REH cell (cell line): ENCODE measurements around a stretch of chr6.

DNA sequence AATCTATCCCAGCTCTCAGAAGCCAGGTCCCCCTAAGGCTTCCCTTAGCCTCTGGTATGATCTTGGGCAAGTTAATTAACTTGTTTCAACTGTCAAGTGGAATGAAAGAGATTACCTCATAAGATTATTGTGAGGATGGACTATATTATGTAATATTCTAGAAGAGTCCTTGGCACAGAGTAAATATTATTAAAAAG, 1.0 kb downstream of the PRICKLE4 start:
- PRO-cap: no peak

DNA sequence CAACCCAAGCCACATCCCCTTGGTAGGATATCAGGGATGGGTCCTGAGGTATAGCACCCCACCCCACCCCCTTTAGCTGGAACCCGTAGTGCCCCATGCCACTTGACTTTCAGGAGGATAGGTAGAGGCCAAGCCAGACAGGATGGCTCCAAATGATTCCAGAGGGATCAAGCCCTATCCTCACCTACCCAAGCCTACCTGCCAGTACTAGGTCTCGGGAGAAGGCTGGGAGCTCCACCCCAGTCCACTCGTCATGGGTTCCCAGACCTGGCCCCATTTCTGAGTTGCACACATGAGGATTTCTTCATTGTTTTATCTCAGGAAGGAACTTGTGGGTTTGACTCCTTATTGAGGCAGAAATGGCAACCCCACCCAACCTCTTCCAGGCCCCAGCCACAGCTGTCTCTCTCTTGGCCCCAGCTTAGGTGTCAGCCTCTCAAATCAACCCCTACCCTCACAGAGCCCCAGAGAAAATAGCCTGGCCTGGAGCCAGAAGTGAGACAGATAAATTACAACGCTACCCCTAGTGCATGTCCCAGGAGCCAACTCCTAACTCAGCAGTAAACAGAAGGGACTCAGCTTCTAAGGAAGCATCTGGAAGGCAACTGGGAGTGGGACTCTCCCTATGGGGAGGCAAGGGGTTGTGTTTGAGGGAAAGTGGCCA, 3.5 kb downstream of the CCND3 start:
- PRO-cap: bidirectional peak, plus-strand start at position 560 of the sequence, minus-strand start at position 281 of the sequence

- PRO-cap: no peak
Observed at GRCh38 chr6:42004112-42004377, 46.3 kb upstream of the TAF8 start.

GRCh38 chr6:42099097-42099525, 43.3 kb downstream of the C6orf132 start:
- PRO-cap: no peak

GRCh38 chr6:42113743-42114471, 28.5 kb downstream of the C6orf132 start:
- PRO-cap: no peak

DNA sequence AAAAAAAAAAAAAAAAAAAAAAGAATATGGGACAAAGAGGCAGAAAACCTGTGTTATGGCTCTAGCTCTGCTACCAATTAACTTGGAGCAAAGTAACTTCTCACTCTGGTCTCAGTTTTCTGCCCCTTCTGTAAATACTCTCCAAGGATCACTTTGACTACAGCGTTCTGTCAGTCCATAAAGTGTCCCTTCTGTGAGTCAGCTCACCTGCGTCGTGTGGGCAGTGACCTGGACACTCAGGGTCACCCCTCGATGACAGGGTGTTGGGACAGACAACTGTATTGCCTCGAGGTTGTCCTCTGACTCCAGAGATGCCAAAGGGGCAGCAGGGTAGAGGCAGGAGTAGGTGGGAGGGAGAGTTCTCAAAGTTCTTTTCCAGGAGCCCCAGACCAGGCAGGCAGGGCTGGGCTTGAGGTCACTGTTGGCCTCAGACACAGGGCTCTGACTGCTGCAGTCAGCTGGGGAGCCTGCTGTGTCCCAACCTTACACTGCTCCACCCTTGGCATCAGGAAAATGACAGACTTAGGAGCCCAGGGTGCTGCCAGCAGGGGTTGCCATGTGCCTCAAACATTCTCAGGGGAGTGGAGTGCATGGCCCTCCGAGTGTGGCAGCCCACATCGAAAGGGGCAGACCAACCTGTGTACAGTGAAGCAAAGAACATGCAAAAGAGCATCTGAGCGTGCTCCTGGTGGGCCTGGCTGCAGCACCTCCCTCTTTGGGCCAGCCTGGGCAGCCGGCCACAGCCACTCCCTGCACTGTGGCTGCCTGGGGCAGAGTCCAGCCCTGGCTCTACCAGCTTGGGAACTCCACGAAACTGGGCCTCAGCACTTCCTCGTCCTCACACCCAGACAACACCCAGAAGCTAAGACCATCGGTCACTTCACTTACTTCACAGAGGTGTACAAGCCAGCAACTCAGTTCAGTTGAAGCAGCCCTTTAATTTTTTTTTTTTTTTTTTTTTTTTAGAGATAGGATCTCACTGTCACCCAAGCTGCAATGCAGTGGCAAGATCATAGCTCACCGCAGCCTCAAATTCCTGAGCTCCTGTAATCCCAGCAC, 24.2 kb downstream of the C6orf132 start:
- PRO-cap: no peak

DNA sequence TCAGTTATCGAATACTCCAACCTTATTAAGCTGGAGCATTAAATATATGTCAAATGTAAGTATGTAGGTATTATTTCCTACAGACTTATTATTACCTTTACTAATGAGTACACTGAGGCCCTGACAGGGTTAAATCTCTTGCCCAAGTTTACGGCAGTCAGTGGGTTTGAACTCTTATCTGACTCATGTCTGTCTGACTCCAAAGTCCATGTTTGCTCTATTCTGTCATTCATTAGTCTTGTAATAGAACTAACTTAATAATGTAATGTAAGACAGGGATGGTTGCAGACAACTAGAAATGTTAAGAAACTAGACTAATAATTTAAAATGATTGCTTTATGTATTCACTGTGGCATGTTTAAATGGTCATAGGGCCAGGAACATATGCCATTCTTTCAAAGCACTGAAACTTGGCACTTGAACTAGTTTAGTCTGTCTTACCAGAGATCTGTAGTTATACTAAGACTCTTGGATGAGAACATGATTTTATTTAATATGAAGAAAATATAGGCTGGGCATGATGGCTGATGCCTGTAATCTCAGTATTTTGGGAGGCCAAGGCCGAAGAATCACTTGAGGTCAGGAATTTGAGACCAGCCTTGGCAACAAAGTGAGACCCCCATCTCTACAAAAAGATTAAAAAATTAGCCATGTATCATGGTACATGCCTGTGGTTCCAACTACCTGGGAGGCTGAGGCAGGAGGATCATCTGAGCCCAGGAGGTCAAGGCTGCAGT, 9.7 kb upstream of the GUCA1B start:
- PRO-cap: no peak

DNA sequence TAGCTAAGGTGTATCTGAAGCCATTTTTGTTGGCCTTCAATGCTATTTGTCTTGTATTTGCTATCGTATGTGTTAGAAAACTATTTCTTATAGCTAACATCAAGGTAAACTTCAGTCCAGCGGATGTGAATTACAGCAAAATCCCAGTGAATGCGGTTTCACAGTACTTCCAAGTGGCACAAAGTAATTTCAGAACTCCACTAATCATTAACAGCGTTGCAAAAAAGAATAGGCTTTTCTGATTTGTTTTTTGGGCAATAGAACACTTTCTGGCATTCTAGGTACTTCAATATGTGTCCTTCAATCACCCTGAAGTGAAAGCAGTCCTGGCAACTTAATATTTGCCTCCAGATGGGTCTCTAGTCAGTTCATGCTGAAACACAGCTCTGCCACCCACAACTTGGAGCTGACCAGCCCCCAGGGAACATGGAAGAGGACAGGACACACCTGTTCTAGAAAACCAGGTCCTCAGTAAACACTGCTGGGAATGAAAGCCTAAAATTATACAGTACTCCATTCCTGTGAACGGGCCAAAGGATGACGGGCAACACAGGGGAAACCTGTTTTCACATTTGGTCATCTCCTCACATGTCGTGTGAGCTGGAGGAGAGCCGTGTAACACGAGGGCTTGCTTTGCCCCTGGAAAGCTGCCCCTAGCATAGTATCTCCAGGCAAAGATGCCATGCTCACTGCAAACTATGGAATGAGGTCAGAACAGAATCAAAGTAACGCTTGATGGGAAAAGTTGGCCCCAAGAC, 9.7 kb upstream of the MRPS10 start:
- PRO-cap: no peak

GRCh38 chr6:42335543-42336139, 116.1 kb downstream of the TRERF1 start:
- PRO-cap: no peak

DNA sequence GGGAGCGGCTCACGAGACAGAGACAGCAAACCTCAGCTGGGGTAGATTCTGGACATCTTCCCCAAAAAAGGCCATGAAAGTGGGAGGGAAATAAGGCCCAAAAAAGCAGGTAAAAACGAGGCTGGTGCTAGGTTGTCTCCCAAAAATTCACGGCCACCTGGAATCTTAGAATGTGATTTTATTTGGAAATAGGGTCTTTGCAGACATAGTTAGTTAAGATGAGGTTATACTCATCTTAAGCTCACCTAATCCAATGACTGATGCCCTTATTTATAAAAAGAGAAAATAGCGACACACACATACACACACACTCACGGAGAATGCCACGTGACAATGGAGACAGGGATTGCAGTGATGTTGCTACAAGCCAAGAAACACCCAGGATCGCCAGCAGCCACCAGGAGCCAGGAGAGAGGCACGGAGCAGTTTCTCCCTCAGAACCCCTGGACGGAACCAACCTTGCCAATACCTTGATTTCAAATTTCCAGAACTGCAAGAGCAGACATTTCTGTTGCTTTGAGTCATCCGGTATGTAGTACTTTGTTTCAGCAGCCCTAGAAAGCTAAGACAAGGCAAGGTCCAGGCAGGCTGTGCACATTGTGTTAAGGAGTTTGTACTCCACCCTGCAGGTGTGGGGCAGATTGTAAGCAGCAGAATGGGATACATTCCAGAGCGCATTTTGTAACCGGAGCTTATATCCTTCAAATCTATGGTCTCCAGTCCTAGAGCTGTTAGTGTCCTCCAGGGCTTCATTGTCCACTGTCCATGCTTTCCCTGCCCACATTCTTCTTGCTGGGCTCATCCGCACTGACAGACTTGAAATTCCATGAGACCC, 48.4 kb downstream of the TRERF1 start:
- PRO-cap: no peak

DNA sequence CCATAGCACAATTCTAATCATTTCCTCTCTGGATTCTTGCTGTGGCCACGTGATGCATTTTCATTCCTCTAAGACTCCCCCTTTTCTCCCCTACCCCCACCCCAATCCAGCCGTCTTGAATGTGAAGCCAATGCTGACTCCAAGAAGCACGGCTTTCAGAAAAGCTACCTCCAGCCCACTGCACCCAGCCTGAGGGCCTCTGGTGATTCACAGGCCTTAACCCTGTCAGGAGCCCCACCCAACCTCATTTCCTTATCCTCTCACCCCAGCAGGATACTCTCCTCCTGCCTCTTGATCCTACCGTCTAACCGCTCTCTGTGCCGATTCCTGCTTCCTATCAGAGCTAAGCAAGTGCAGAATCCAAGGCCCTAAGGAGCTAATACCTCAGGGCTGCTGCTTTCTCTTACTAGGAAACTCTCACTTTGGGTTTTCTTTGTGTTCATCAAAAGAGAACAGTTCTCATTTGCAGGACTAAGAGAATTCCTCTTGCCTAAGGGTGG, 47.3 kb downstream of the TRERF1 start:
- PRO-cap: no peak

- PRO-cap: no peak
Observed at GRCh38 chr6:42573533-42574340, 9.9 kb downstream of the UBR2 start.

DNA sequence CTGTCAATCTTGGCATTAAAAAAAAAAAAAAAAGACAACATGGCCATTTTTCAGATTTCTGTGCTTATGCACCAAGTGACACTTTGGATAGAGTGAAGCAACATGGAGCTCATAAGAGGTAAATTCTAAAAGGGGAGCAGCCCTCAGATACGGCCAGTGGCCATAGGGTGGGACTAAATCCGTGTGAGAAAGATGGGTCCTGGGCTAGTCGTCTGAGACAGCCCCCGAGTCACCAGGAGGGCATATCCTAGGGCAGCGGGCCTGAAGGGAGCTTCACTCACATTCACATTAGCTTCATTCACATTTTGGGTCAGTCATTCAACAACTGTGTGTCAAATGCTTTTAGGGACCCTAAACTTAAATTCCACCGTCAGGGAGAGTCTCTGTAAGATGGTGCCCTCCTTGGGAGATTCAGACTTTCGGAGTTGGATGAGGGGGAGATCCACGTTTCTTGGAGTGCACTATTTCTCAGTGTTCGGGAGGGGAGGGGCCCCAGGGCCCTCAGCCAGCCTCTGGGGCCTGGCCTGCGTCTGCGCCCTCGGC, 24.5 kb downstream of the PRPH2 start:
- PRO-cap: no peak

- PRO-cap: bidirectional peak, plus-strand start at chr6:42726787, minus-strand start at chr6:42726613
Observed at GRCh38 chr6:42726446-42727695, 4.5 kb upstream of the PRPH2 start.

- PRO-cap: no peak
Observed at GRCh38 chr6:42769863-42770146, 12.0 kb upstream of the BICRAL start.

DNA sequence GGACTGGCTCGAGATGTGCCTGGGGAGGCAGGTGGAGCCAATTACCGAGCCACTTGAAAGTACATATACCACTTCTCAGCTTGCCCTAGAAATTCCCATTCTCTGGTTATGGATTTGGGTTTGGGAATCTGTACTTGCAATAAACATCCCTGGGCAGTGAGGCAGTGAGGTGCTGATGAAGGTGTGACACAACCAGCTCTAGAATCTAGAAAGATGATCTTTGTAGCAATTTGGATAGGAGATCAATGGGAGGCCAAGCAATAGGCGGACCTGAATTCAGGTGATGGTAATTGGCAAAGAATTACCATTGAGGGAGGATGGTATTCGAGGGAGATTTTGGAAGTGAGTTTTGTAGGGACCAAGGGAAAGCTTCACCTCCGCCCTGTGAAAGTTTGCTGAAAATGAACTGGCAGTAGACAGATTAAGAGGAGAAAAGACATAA, 9.3 kb upstream of the BICRAL start:
- PRO-cap: no peak

GRCh38 chr6:42786227-42786563, 4.3 kb downstream of the BICRAL start:
- PRO-cap: no peak

- PRO-cap: bidirectional peak, plus-strand start at chr6:42894152, minus-strand start at chr6:42894112
Observed at GRCh38 chr6:42893664-42894420, 3.2 kb upstream of the C6orf226 start.

DNA sequence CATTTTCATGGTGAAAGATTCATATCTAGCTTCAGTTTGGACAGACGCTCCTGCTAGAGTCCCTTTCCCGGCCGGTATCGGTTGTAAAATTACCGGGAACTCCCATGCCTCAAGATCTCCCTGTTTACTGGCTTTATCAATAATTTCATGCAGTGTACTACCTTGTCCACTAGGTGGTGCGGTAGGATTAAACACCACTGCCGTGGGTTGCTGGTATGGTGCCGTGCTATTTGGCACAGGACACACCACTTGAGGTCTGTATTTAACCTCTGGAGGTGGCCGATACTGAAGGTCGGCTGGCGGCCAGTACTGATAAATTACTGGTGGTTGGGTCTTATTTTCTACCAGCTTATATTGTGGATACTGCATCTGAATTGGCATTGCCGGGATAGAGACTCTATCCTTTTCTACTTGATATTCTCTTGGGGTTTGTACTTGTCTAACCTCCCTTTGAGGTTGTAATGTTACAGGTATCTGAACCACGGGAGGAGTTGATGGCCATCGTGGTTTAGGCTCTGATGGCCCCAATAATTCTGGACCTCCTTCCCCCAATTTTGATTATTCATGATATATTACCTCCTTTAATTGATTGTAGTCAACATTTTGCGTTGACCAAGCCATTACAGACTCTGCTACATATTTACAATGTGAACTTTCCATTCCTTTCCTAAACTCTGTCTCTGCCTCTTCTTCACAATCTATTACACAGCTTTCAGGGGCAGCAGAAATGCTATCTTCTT, 11.0 kb upstream of the C6orf226 start:
- PRO-cap: bidirectional peak, plus-strand start at position 259 of the sequence, minus-strand start at position 129 of the sequence; unidirectional peak, plus-strand start at position 467 of the sequence

GRCh38 chr6:43055664-43056452, 2.2 kb upstream of the CUL7 start:
- PRO-cap: no peak